CMK (cell line): ENCODE data around the genes OR2Z1 and ZNF177.

DNA sequence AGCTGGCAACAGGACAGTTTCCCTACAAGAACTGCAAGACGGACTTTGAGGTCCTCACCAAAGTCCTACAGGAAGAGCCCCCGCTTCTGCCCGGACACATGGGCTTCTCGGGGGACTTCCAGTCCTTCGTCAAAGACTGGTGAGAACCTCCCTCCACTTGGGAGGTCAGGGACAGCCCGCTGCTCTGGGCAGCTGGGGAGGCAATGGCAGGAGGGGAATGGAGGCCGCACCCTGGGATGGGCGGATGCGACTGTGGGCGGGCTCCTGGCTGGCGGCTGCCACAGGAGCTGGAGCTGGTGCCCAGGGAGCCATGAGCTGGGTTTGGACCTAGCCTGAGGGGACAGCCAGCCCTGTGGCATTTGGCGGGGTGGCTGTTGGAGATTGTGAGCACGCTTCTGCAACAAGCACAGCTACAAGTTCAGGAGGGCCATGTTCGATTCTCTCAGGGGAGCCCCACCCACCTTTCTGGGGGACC lies 3.2 kb upstream of the TGFBR3L start:
- RRBS, result no CpG with 5 or more reads among the region's 14 CpGs

DNA sequence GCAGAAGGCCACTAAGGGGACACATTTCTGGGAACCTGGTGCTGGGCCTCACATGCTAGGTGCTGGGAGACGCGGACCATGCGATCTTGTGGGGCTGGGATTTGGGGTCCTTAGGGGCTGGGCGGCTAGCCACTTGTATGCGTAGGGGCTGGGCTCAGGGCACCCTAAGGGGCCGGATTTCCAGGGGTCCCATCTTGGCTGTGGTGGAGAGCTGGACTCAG lies 2.4 kb downstream of the TGFBR3L start:
- RRBS, result 6% methylated on average over 1 of the region's 6 CpGs

DNA sequence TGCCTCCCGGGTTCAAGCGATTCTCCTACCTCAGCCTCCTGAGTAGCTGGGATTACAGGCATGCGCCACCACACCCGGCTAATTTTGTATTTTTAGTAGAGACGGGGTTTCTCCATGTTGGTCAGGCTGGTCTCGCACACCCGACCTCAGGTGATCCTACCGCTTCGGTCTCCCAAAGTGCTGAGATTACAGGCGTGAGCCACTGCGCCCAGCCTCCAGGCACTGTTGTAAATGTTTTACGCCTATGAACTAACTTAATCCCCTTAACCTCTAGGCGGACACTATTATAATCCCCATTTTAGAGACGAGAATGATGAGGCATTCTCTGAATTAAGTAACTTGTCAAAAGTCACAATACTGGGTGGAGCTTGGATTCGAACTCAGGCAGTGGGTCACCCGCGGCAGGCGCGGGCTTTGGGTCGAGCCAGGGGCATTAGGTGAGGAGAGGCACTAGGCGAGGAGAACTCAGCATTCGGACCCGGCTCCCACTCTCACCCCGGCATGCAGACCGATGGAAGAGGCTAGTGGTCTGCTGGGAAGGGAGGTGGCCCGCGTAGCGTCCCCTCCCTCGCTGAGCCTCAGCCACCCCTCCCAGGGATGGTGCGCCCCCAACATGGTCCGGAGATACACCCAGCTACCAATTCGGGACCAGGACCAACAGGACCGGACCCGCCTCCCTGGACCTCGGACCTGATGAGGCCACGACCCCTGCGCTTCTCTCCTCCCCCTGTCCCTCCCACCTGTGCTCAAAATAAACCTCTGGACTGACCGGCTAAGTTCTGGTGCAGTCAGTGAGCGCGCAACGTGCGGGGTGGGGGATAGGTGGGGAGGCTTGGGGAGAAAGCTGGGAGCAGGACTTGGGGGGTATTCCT lies 1.6 kb upstream of the SNAPC2 start:
- RRBS, result 87% methylated on average over 4 of the region's 42 CpGs

- RRBS, result no CpG with 5 or more reads among the region's 13 CpGs
Observed at GRCh38 chr19:7919194-7919416, 1.0 kb upstream of the SNAPC2 start.

- RRBS, result 96% methylated on average over 11 of the region's 39 CpGs
Observed at GRCh38 chr19:7931248-7932293, 5.6 kb upstream of the CTXN1 start.

DNA sequence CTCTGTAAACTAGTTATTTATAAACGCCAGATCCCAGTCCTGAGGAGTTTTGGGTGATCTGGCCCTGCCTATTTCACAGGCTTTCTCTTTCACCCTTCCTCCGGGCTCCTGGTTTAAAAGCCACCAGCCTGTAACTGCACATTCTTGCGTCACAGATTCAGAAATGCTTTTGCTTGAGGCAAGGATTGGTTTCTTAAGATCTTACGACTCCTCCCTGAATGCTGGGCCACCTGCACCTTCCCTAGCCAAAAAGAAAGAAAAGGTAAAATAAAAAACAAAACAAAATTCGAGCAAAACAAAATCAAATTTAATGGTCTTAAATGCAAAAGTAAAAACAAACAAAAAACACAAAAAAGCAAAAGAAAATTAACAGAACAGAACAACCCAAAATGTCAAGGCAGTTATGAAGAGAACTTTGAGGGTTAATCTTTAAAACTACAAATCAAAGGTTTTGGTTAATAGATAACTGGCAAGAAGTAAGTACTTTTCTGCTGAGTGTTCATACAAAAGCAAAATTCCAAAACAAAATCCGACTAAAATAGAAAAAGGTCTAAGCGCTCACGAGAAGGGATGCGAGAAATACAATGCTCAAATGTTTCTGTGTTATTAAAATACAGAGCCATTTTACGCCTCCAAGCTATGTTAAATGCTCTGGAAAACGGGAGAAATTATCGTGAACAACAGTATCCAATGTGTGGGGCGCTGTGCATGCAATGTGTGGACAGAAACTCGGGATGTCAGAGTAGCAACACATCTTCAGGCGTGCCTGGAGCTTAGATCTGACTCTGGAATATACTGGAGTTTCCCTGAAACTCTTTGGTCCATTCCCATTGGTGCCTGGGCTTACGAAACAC lies 18.7 kb upstream of the TIMM44 start:
- RRBS, result no CpG with 5 or more reads among the region's 16 CpGs

- RRBS, result 97% methylated on average over 7 of the region's 46 CpGs
Observed at GRCh38 chr19:7962842-7963934, 19.7 kb upstream of the TIMM44 start.

- RRBS, result no CpG with 5 or more reads among the region's 8 CpGs
Observed at GRCh38 chr19:8246323-8246863, 37.2 kb downstream of the CERS4 start.

GRCh38 chr19:8334723-8335864 lies 8.0 kb downstream of the KANK3 start:
- RRBS, result 69% methylated on average over 75 of the region's 161 CpGs

GRCh38 chr19:8373841-8374521 lies 10.0 kb downstream of the ANGPTL4 start:
- RRBS, result no CpG with 5 or more reads among the region's 17 CpGs

DNA sequence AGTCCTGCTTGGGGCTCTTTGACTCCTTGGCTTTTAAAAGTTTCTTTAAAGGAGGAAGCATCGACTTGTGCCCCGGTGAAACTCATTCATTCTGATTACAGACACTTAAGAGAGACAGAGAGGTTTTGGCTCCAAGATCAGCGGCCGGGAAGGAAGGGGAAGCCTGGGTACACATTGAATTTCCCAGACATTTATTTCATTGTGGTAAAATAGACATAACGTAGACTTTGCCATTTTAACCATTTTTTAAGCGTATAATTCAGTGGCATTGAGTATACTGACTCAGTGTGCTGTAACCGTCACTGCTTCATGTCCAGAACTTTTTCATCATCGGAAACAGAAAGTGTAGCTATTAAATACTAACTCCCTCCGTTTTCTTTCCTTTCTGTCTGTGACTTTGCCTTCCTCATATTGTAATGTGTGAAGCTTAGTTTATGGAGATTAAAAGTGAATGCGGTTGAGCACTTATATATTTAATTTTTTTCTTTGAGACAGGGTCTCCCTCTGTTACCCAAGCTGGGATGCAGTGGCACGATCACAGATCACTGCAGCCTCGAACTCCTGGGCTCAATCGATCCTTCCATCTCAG lies 1.3 kb downstream of the HNRNPM start:
- RRBS, result 13% methylated on average over 2 of the region's 13 CpGs

DNA sequence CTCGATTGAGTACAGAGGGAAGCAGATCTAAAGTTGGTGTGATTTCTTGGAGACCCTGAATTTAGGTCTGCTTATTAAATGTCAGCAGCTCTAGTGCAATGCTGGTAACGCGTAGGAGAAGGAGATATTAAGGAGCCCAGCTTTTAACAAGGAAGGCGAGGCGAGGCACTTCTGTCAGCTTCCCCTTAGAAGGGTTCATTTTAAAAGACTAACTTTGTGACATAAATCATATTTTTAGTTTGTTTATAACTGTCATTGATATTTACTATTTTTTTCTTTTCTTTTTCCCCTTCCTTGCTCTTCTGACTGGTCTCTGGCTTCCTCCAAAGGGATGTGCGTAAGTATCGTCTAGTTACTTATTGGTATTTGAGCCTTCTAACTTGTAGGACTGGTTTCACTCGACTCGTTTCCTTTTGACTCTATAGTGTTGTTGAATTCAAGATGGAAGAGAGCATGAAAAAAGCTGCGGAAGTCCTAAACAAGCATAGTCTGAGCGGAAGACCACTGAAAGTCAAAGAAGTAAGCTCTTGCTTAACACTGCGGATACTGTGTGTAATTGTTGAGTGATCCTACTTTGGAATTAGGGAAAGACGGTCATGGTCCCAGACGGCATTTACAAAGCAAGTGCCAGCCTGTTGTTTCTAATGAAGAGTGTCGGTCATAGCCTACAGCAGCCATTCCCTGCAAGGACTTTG lies 18.5 kb downstream of the HNRNPM start:
- RRBS, result no CpG with 5 or more reads among the region's 15 CpGs

DNA sequence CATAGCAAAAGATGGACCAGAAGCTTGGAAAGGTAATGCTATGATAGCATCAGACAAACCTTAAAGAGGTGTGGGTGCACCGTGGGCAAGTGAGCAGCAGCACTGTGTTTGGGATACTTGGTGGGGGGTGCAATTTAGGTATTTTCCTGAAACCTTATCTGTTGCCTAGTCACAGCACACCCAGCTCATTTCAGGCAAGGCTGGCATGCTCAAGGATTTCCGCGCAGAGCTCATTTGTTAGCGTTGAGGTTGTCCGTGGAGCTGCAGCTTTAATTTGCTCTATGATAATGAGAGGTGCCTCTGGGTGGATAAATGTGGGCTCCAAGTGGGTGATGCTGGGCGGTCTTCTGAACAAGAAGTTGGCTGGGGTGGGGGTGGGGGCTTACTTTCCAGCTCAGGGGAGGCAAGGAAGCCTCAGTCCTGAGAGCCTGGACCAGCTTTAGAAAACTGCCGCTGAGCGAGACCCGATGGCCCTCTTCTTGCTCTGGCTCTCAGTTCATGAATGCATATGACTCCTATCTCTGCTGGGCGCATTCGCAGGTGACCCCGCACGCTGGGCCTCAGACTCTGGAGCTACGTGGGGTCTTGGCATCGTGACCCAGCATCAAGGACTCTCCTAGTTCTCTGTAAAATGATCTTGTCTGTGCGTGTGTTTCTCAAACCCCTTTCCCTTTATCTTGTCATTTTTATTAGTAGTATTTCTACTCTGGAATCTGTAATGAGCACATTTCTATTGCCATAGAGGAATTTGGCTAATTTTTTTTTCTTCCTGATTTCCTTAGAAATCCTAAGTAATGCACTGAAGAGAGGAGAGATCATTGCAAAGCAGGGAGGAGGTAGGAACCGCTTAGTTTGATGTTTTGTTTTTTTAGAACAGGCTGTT lies 19.8 kb downstream of the PRAM1 start:
- RRBS, result no CpG with 5 or more reads among the region's 17 CpGs

GRCh38 chr19:8550225-8551084 lies 26.8 kb downstream of the MYO1F start:
- RRBS, result 100% methylated on average over 1 of the region's 30 CpGs

DNA sequence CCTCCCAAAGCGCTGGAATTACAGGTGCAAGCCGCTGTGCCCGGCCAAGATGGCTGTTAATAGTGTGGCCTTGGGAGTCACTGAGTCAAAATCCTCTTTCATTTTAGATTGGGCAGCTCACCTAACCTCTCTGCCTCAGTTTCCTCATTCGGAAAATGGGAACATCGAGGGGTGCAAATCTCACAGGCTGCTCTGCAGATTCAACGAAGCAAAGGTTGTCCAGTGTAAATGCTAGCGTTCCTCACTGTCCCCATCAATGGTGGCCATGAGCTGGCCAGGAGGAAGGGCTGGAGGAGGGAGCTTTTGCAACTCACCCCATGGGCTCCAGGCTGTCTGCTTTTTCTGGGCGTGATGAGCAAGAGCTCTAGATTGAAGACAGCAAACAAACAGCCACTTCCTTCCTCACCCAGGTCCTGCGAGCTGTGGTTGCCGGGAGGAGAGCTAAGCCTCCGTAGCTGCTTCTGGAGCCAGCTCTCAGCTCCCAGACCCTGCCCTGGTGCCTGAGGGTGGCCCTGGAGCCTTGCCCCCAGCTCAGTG lies 6.4 kb downstream of the MYO1F start:
- RRBS, result no CpG with 5 or more reads among the region's 11 CpGs

DNA sequence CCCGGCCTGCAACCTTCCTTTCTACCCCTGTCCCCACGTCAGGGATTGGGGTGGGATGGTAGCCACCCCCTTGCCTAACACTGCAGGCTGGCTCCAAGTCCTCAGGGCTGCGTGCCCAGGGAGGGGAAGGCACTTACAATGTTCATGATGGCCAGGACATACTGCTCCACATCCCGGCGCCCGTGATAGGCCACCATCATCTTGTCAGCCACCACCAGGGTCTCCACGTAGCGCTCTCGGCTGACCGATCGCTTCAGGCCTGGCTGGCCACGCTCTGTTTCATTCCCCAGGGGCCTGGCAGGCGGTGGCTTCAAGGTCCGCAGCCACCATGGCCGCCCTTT lies 9.8 kb downstream of the ADAMTS10 start:
- RRBS, result no CpG with 5 or more reads among the region's 15 CpGs

DNA sequence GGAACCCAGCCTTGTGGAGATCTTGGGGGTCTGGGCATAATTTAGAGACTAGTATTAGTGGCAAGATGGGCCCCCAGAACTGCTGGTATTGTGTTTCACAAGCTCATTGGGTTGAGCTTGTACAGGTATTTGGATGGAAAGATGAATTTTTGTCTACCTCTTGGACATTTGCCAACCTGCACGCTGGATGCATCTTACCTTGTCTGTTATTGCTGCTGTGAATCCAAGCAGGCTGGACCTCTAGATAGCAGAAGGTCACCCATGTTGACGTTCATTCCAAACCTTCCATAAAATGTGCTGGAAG lies at the start of gene OR2Z1:
Gene OR2Z1, plus strand, starts transcription at position 170 of the 304 bp plus-strand sequence.
- RRBS, result no CpG with 5 or more reads among the region's 2 CpGs

- RRBS, result 40% methylated on average over 2 of the region's 27 CpGs
Observed at GRCh38 chr19:9009826-9010628, 76.8 kb upstream of the OR1M1 start.

DNA sequence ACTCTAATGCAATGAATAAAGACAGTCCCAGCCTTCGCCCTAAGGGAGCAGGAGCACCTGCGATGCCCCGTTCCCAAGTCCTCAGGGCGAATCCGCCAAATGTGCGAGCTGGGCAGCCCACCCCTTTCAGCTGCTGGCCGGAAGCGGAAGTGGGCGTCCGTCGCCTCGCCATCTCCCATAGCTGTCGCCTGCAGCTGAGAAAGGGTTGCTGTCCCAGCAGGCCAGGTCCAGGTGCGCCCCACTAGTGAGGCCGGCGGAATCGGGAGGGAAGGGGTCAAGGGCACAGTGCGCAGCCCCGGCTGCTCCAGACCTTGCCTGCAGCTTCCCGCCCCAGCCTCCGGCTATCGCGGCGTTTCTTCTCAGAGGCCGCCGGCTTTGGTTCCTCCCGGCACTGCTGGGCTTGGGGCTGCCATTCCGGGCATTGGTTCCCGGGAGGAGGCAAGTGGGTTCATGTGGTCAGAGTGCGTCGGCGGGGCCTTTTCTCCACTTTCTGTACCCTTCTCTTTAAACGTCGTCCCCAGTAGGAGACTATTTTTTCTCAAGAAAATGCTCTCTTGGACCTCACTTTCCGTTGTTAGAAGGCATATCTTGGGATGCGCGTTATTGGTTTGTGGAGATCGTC lies at the start of gene ZNF177:
Gene ZNF177, plus strand, starts transcription at position 160 of the 622 bp plus-strand sequence.
- RRBS, result 98% methylated on average over 4 of the region's 38 CpGs

DNA sequence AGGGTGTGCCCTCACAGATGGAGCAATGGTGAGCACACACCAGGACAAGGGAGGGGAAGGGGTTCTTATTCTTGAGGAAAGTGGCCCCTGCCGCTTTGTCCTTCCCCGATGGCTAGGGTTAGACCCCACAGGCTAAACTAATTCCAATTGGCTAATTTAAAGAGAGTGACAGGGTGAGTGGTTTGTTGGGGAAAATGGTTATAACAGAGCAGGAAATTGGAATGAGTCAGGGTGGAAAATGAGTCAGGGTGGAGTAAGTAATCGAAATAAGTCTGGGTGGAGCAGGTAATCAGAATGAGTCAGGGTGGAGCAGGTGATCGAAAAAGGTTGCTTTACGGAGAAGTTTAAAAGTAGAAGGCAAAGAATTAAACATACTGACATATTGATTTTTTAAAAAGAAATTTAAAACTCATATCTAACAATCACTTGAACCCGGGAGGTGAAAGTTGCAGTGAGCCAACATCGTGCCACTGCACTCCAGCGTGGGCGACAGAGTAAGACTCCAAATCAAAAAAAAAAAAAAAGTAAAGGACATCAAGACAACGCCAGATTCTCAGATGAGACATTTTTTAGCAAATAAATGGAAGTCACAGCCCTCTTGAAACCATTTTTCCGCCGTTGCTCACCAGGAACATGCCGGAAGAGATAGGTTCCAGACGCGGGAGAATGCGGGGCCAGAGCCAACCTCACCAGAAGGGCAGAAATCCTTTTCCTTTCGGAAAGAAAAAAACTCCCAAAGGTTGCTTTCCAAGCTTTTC lies 715 bp downstream of the ZNF562 start:
- RRBS, result no CpG with 5 or more reads among the region's 17 CpGs